Fibroblast of villous mesenchyme (primary cell): ENCODE measurements around the genes DMXL2 and SCG3.

DNA sequence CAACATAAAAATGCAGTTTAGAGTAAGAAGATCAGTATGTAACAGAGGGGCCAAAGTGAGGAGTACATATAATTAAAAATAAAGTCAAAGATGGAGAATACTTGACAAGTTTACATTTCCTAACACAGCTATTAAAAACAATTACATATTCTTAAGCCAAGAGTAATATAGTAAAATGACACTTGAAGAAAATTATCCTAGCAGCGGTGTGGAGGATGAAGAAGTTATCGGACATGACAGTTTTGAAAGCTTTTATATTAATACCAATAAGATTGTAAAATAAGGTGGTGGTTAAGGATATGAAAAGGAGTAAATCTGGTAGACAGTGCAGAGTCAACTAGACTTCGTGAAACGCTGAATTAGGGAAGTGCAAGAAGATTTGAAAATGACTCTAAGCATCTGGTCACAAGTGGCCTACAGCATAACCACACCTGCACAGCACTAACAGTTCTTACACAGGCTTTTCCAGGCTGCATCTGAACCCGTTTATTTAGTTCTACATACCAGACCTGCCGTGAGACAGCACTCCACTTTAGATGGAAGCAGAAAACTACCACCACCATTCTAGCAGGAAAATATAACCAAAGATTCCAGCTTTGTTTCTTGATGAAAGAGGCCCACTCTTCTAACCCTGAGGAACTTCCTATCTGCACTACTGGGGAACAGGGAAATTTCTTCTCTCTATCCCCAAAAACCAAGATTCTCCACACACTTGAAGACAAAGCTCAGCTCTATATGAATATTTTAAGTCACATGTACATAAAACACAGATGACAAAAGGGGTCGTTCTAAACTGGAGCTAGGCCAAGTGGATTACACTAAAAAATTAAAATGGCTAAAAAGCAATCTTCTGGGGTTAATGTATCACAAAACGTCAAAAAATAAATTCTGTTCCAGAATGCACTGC, 1.9 kb downstream of the DMXL2 start:
- CAGE, long polyA plus RNA, result no peak

- CAGE, long polyA plus RNA, result no peak
These were observed at the start of gene DMXL2 for GRCh38 chr15:51622262-51623345. Gene DMXL2 (minus strand): TSS chr15:51622771.

GRCh38 chr15:51681071-51681877, at the start of gene SCG3:
Gene SCG3 (plus strand): TSS chr15:51681503.
- CAGE, long polyA plus RNA, result no peak

DNA sequence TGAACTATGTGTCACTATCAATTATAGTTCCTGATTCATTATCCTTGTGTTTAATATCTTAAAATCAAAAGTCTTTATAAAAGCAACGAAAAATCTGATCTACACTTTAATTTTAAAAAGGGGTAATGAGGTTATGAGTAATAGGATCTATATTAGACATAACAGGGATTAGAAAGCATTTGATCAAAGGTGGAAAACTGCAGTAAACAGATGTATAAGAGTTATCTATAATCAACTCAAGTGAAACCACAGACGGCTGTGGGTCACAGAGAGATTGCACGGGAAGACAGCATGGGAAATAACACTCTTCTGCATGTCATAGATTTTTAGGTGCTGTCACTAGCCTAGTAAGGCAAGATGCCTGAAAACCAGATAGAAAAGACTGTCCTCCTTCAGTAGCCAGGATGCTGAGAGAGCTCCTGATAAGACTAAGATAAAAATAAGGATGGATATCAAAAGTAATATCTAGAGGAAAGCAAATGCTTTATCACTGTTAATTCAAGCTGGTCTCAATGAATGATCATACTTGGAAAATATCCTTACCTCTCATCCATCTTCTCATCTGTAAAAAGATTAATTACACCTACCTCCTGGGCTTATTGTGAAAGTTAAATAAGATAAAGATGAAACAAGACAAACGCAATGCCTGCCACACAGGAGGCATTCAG, 1.8 kb downstream of the LYSMD2 start:
- CAGE, long polyA plus RNA, result no peak

GRCh38 chr15:51739804-51740307, 2.4 kb upstream of the LYSMD2 start:
- CAGE, long polyA plus RNA, result no peak

GRCh38 chr15:52037168-52038162, 18.4 kb downstream of the MAPK6 start:
- CAGE, long polyA plus RNA, result no peak

DNA sequence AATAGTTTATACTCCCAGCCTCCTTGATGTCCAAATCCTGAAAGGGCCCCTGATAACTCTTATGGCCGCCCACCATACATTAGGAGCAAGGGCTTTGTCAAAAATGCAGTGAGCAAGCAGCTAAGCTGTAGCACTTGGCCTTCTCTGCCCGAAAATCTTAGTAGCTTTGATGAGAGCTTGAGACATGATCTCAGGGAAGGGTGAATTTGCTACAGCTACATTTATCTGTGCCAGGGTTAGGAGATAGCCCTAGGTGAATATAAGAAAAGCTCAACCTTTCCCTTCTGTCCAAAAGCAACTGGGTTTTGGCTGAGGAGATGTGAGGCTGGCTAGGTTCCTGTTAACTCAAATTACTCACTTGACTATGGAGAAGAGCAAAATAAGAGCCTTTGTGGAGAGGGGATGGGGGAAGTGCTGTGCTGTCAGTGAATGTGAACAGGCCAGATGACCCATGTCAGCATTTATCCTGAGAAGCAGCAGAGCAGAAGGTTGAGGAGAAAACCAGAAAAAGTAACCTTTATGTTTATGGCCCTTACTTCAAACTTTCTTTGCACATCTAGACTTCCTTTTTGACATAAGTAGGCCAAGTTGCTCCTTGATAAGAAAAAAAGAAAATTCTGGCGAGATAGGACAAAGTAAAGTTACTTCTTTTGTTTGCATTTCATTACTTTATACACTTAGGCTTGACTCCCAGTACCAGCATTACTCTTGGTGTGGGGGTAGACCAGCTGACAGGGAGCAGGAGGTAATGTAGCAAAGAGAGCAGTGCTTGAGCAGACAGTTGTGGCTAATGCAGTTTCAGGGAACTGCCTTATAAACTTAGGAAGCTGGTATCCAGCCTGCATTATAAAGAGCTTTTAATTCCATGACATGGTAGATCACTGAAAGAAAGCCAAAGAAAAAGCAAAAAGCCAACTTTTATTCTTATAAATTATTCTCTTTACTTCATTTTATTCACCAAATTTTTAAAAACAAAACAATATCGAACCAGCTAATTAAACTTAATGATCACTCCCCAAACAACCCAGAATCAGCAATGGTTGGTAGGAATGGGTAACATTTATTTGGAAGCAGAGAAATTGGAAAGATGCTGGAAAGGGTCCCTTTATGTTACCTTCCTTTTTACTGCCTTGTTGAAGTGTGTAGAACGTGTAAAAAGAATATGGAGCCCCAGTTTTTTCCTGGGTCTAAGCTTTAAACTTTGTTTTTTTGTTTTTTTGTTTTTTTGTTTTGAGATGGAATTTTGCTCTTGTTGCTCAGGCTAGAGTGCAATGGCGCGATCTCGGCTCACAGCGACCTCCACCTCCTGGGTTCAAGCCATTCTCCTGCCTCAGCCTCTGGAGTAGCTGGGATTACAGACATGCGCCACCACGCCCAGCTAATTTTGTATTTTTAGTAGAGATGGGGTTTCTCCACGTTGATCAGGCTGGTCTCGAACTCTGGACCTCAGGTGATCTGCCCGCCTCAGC, 21.5 kb downstream of the MAPK6 start:
- CAGE, long polyA plus RNA, result no peak

DNA sequence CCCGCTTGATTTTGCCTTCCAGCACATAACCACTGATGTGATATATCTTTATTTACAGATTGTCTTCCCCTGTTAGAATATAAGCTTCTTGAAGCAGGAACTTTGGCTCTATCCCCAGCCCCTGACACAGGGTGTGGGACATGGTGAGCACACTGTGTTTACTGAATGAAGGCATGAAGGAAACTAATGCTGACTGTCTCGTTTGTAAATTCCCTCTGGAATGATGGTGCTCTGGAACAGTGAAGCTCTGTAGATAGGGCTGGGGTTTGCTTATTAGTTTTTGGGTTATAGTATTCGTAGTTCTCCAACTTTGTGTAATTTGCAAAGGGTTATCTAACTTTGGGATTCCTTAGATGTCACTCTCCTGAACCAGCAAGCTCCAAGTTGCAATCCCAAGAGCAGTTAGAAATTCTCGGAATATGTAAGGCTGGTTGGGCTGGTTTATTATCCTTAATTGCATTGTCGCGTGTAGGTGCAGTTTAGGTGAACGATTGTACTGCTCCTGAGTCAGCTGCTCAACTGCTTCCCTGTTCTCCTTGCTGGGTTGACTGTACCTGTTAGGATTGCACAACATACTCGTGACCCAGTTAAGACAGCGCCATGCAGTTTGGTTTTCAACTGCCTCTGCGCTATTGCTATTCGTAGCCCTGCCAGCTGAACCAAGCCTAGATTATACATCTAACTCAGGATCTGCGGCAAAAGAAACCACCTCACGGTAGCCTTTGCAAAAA, 41.2 kb downstream of the BCL2L10 start:
- CAGE, long polyA plus RNA, result no peak

DNA sequence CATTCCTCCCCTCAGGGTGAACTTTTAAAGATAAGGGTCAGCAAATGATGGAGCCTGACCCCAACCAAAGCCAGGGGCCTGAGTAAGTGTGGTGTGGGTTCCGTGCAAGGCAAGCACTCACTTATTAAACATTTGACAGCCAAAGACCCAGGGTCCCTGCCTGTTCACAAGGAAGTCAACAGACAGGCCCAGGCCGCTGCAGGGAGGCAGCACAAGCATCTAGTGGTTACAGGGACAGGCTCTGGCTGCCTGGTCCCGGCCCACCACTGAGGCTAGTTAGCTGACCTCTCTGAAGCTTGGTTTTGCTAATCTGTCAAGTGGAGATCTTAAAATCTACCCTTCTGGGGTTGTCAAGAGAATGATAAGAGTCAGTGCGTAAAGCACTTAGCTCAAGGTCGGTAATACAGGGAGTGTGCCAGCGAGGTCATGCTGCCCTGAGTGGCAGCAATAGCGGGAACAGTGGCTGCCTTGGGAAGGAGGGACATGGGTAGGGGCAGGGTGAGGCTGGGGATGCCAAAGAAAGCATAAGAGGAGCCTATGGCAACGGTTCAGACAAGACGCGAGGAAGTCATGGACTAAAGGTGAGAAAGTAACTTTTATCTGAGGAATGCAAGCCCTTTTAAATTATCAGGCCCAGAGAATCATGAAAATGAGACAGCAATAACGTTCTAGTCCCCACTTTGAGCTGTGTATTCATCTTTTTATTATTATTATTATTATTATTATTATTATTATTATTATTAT, 6.0 kb downstream of the GNB5 start:
- CAGE, long polyA plus RNA, result no peak

GRCh38 chr15:52227316-52228049, 36.3 kb upstream of the GNB5 start:
- CAGE, long polyA plus RNA, result no peak

GRCh38 chr15:52378925-52380093, 83.7 kb upstream of the MYO5C start:
- CAGE, long polyA plus RNA, result no peak

DNA sequence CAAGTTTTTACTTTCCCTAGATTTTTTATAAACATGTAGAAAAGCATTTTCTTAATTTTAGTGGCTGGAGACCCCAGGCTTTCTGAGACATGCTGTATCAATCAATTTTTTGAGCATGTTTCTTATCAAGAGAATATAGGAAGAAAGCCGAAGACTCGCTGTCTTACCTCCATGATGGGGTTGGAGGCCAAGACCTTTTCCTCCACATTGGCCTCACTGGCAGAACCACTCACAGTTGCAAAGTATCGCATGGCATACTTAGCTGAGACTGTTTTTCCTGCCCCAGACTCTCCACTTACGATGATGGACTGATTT, 112.7 kb downstream of the MYO5A start:
- CAGE, long polyA plus RNA, result no peak

GRCh38 chr15:52529106-52529582, 464 bp upstream of the MYO5A start:
- CAGE, long polyA plus RNA, result no peak

- CAGE, long polyA plus RNA, result no peak
These were observed 496 bp upstream of the ATOSA start for GRCh38 chr15:52679772-52679995.

GRCh38 chr15:52709687-52710244, 30.6 kb upstream of the ATOSA start:
- CAGE, long polyA plus RNA, result no peak

GRCh38 chr15:53034535-53035302, 244.6 kb upstream of the ONECUT1 start:
- CAGE, long polyA plus RNA, result no peak

DNA sequence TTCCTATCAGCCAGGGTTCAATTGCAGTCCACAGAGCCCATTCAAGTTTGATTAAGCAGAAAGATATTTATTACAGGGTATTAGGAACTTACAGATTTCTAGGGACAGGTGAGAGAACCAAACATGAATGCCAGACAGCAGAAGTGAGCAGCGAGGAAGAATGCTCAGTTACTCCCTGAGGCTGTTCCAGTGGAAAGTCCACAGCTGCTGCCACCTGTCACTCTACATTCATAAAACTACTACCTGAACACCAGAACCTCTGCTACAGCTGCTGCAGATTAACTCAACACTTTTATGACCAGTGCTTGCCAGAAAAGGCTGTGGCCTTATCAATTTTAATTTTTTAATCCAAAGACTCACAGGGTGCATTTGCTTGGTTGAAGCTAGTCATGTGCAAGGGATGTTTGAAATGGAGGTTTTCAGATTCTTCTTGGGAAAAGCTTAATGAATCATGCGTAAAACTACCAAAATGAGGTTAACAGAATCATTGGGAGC, 325.5 kb upstream of the ONECUT1 start:
- CAGE, long polyA plus RNA, result no peak

- CAGE, long polyA plus RNA, result no peak
These were observed 320.9 kb downstream of the WDR72 start for GRCh38 chr15:53438508-53438987.

DNA sequence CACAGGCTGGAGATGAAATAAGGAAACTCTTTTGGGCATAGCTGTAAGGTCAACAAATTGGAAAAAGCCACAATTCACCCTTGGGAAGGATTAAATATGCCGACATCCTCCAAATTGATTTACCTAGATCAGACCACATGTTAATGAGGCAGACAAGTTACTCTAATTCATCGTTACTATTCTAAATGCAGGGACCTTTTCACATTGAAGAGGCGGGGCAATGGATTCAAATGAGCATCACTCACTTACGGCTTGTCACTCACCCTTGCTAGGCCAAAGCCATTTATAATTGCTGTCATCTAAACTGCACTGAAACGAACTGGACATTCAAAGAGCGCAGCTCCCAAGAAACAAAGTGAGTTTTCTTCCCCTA, 314.0 kb downstream of the WDR72 start:
- CAGE, long polyA plus RNA, result no peak

- CAGE, long polyA plus RNA, result no peak
These were observed 306.0 kb downstream of the WDR72 start for GRCh38 chr15:53453219-53454127.